Metastatic Liver Carcinoma in the Adrenal Gland (tissue), 2 donors: ENCODE measurements around a stretch of chr6.

DNA sequence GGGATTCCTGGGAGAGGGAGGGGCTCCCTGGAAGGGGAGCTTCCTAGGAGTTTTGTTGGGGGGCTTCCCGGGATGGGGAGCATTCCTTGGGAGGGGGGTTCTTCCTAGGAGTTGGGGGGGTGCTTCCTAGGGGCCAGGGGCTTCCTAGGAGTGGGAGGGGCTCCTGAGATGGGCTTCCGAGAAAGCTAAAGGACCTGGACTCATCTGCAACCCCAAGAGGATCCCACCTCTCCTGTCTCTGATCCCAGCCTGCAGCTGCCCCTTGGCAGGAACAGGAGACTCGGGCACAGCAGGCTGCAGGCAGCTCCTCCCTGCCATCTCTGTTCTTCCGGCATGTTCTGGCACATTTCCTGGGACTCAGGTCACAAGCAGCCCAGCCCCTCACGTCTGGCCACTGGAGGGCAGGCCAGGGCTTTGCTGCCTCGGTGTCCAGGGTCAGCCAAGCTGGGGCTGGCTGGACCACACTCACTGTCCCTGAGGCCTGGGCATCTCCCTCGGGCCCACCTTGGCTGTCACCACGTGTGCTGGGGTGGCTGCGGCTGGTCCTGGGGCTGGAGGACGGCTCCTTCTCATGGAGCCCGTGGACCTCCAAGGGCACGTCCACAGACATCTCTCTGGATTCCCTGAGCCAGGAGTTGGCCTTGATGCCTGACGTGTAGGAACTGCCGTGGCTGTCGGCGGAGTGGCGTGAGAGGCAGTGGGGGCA lies 18.6 kb downstream of the FRMD1 start:
- PRO-cap, 2 experiments = peak in 2 of 2 experiments; most common minus-strand start position 322 of the sequence (in 2)

DNA sequence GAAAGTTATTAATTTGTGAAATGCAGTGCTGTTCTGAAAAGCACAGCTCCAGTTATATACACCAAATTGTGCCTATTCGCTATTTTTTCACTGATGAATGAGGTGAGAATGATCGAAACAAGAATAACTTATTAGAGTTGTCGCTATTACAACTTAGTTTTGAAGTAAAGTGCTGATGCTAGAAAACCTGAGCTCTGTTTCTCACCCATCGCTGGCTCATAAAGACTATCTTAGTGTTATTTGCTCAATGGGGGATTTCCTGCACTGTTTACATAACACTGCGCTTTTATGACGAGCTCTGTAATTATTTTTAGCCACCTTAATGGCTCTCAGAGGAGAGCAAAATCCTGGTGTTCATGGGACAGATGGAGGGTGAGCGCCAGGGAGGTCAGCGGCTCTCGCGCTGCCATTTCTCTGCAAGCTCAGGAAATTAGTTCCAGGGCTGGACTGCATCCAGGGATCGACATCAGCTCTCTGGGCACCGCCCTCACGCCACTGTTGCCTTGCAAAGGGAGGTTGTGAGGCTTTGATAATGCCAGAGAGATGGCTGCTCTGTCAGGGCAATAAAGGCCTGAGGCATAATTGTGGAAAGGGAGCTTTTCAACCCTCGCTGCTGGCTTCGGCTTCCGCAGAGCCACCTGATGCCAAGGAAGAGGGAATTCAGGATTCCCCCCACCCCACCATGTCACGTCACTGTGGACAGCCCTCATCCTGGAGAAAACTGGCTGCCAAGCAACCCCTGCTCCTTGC lies 72.0 kb downstream of the DACT2 start:
- PRO-cap, 2 experiments = no peak in any of the 2 experiments

DNA sequence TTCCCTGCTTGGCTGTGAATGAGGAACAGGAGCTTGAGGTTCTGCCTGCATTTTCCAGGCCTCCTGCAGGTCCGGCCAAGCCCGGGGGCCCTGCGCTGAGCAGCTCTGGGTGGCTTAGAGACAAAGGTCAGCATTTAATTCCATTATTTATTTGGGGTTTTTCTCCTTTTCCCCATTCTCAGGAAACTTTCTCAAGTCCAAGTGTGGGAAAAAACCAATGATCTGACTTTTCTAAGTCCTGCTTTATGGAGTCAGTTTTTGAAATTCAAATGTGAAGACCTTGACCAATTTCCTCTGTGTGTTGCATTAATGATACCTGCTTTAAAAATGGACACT lies 343.7 kb downstream of the SMOC2 start:
- PRO-cap, 2 experiments = no peak in any of the 2 experiments

DNA sequence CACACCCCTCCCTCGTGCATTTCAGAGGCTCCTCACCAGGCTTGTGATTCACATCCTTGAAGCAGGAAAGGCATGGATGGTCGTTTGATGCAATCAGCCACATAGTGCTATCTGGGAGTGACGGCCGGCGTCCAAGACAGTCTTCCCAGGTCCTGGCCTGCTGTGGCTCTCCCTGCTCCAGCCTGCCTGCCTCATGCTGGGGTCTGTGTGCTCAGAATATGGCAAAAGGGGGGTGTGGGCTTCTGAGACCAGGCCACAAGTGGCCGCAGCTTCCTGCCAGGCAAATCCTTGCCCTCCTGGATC lies 97.2 kb downstream of the THBS2 start:
- PRO-cap, 2 experiments = no peak in any of the 2 experiments

- PRO-cap, 2 experiments = no peak in any of the 2 experiments
Observed at GRCh38 chr6:169237804-169238050, 15.9 kb downstream of the THBS2 start.

GRCh38 chr6:169424758-169425469 lies 171.3 kb upstream of the THBS2 start:
- PRO-cap, 2 experiments = no peak in any of the 2 experiments

DNA sequence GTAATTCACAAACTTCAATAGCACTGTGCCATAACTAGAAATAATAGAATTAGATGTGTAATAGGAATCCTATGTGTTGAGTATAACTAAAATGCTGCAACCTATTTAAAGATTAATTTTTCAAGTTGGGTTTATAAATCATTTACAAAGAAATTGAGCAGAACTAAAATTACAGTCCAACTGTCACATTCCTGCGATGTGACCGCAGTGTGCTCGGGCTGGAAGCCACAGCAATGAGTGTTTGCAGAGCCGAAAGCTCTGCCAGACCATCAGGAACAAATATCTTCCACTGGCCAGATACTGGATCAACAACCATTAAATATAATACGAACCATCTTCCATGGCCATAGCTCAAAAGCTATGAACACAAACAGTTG lies 172.0 kb downstream of the WDR27 start:
- PRO-cap, 2 experiments = no peak in any of the 2 experiments

GRCh38 chr6:169627787-169628441 lies 73.9 kb downstream of the WDR27 start:
- PRO-cap, 2 experiments = no peak in any of the 2 experiments

DNA sequence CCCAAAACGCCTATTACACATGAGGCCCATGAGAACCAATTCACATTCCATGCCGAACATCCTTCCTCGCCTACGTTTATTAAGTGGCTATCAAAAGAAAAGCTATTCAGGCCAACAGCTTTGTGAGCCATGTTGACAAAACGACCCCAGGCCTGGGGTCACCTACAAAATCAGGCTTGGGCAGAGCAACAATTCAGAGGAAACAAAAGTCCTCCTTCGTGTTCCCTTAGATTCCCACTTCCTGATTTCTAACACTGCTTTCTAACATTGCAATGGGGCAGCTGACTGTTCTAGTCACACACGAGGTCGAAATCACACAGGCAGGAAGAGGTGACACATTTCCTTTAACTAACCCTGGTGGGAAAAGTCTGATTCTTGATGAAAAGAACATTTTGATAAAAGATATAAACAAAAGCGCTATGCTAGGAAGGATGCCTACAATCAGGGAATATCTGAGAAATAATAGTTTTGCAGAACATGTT lies 32.0 kb downstream of the WDR27 start:
- PRO-cap, 2 experiments = no peak in any of the 2 experiments

GRCh38 chr6:170087886-170088322 lies 203.0 kb downstream of the DLL1 start:
- PRO-cap, 2 experiments = no peak in any of the 2 experiments

DNA sequence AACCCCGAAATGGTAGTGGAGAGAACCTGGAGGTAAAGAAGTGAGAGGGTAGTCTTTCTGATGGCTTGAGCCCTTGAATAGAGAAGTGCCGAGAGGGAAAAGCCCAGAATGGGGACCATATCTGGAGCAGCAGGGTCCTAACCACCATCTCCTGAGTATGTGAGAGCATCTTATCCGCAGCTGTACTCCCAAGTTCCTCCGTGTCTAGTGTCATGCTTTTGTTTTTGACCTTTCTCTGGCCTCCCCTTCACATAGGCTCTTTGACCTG lies 1.2 kb downstream of the FAM120B start:
- PRO-cap, 2 experiments = no peak in any of the 2 experiments

DNA sequence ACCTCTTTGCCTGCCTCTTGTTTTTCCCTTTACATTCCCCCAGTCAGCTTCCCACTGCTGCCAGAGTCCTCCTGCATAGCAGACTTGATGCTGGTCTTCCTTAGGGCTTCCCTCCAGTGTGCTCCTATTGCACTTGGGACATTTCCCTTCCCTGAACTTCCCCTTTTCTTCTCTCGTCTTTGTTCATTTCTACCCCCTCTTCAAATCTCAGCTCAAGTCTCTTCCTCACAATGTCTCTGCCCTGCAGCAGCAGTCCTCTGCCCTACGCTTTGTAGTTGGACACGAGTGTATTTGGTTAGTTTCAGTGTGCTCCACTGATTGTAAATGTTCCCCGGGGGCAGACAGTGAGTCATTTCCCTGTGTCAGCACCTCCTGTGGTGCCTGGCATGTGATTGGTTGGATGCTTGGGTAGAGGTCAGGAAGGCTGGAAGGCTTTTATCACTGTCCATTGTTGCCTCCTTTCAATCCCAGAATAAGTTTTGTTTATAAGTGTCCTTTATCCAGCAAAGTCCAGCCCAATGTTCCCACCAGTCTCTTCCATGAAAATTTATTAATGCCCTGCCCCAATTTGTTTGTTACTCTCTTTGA lies 38.3 kb downstream of the FAM120B start:
- PRO-cap, 2 experiments = peak in 2 of 2 experiments; most common minus-strand start position 271 of the sequence (in 1)

DNA sequence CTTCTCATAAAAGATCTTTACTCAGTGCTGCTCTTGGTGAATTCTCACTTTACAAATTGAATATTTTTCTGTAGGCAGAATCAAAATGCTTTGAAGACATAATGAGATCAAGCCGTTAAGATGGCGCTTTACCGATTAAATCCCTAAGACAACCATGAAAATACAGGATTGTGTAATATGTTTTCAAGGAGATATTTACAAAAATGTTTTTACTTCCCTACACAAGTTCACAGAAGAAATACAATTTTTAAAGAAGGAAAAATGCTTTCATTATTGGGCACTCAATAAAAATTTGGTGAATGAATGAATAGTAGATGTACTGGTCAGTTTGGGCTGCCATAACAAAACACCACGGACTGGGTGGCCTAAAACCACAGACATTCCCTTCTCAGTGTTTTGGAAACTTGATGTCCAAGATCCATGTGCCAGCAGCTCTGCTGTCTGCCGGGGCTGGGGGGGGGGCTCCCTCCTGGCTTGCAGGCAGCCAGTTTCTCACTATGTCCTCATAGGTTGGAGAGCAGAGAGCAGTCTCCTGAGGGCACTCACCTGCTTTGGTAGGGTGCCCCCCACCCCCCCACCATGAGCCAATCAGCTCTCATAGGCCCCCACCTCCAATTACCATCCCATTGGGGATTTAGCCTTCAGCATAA lies 61.9 kb downstream of the FAM120B start:
- PRO-cap, 2 experiments = no peak in any of the 2 experiments

- PRO-cap, 2 experiments = no peak in any of the 2 experiments
Observed at GRCh38 chr6:170454859-170455185, 98.3 kb downstream of the PSMB1 start.

DNA sequence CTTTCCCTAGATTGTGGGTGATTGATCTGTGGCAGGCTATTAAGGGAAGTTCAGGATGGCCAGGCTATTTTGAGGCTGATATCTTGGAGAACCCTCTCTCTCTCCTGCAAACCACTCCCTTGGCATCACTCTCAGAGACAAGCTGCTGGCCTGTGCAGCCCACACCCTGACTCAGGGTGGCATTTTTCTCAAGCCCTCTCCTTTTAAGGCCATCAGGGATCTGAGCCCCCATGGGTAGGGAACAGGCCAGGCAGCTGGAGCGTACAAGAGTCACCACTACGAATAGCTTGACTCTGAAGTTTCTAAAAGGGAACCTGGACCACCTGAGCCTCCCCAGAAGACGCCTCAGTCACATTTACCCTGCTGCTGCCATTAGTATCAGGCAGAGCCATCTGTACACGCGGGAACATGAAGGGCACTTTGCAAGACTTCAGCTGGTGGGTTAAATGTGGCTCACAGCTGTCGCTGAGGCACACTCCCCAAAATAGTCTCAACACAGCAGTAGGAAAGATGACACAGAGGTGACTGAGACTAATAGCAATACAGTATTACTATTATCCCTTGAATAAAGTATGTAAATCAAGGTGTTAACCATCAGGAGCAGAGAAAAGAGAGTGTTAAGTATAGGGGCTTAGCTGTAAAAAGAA lies 29.1 kb downstream of the PSMB1 start:
- PRO-cap, 2 experiments = no peak in any of the 2 experiments

DNA sequence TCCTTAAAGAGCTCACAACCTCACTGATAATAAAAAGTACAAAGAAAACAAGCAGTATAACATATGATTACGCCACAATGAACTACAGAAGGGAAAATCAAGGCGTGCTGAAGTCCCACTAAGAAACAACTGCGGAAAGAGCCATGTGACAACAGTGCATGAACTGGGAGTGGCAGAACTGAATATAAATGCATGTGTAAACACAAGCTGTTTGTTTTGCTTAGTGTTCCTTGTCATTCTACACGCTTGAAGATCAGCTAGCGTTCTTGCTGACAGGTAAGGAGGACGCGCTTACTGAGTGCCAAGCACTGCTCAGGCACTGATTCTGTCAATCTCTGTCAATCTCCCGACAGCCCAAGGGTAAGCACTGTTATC lies 517 bp upstream of the PSMB1 start:
- PRO-cap, 2 experiments = peak in 2 of 2 experiments; most common plus-strand start position 210 of the sequence (in 1); most common minus-strand start position 131 of the sequence (in 2)